ENCODE data around the gene OGDH.

GRCh38 chr7:44605896-44606885, at the start of gene OGDH:
Gene OGDH (plus strand): TSS chr7:44606627.
- PRO-cap: bidirectional peak, plus-strand start at chr7:44606627, minus-strand start at chr7:44606481; bidirectional peak, plus-strand start at chr7:44607052, minus-strand start at chr7:44606786

DNA sequence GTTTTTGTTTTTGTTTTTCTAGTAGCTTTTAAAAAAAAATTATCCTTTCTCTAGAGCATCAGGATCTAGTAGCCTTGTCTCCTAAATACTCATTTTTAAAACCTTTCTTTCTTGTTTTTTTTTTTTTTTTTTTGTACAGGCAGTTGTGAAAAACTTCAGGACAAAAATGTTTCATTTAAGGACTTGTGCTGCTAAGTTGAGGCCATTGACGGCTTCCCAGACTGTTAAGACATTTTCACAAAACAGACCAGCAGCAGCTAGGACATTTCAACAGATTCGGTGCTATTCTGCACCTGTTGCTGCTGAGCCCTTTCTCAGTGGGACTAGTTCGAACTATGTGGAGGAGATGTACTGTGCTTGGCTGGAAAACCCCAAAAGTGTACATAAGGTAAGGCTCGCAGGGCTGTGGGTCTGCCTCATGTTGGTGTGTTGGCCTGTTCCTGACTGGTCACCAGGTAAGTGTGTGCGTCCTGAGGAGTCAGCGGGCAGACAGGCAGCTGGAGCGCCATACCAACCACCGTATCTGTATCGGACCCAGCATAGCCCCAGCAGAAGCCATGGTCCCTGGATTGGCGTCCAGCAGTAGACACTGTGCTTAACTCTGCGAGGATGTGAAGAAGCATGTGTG, 17.9 kb downstream of the OGDH start:
- PRO-cap: no peak

DNA sequence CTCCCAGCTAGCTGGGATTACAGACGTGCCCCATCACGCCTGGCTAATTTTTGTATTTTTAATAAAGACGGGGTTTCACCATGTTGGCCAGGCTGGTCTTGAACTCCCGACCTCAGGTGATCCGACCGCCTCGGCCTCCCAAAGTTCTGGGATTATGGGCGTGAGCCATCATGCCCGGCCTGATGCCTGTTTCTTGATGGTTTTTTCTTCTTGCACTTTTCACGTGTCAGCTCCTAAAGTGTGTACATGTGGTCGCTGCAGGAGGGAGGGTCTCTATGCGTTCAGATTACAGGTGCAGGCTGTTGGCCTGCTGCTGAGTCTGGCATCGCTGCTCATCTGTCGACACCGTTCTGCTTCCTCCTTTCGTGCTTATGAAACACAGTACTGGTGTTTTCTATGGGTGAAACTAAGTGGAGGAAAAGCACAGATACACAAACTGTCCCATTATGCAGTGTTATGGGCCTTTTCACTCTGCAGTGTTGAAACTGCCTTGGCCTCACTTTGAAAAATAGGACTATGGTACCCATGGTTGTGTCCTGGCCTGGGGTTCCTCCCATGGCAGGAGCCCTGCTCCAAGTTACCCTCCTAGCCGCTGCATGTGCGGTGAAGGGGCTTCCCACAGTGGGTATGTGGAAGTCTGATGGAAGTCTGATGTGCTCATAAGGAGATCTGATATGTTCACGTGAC, 23.4 kb downstream of the OGDH start:
- PRO-cap: no peak

- PRO-cap: no peak
Measured at GRCh38 chr7:44634582-44634998, 28.2 kb downstream of the OGDH start.

DNA sequence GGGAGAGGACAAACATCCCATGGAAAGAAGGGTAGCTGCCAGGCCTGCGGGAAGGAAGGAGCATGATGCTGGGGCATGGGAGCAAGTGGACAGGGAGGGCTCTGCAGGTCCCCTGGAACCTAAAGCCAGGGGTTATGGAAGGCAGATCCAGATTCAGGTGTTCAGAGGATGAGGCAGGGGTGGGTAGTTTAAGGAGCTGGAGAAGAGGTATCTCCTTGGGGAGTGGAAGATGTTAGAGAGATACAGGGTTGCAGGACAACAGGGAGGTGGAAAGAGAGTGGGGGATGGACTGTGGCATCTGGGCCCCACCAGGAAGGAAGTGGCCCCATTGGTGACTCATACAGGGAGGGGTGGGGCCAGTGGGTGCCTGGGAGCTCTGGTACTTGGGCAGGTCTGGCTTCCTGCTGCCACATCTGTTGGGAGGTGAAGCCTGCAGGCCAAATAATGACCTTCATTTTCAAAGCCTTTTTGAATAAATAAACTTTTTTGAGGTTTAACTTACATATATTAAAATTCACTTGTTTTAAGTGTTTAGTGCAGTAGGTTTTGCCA, 32.7 kb downstream of the OGDH start:
- PRO-cap: no peak

DNA sequence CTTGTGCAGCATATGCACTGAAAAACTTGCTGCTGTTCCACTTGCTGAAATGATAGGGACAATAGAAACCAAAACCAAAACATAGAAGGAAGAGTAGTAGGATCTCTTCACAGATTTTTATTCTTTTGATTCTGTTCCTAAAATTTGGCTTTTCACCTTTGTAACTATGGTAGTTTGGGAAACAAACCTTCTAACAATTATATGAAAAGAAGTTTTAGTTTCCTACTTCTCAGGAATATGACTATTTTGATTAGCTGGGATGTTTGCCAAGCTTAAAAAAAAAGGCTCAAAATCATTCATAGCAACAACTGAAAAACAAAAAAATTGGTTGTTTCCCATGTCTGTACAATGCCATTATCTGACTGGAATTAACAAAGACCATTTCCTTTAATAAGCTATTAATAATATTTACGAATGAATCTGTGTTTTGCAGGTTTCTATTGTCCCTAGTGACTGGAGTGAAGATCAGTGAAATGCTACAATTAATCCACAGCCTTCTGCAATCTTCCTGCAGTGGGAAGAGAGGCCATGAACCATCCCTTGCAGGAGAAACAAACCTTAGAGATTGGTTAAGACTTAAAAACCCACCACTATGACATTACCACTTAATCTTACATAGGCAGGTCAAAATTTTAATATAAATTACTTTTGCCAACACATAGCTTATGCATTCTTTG, 4.2 kb downstream of the PURB start:
- PRO-cap: no peak

GRCh38 chr7:44891334-44891833, 6.1 kb upstream of the PURB start:
- PRO-cap: no peak

DNA sequence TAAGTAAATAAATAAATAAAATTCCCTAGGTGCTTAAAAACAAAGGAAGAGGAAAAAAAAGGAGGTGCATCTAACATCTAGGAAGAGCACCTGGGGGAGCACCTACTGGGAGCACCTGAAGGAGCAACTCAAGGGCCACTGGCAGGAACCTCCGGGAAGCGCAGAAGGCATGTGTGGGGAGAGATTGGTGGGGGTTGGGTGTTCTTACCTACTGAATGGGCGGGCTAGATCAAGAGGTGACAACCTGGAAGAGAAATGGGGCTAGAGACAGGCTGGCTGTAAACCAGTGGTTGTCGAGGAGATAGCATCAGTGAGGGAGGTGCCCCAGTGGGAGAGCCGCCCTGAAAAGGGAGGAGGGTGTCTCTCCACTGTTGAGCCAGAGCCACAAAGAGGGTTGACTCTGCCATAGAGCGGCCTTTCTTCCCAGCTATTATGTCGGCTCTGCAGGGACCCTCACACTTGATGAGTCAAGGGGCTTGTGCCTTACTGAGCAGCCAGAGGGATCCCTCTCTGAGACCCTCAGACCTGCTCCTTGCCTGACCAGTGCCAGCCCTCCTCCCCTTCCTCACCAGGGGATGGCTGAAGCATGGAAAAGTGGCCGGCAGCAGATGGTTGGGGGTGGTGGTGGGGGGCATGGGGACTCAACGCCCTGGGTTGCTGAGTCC, 36.3 kb upstream of the PURB start:
- PRO-cap: no peak

DNA sequence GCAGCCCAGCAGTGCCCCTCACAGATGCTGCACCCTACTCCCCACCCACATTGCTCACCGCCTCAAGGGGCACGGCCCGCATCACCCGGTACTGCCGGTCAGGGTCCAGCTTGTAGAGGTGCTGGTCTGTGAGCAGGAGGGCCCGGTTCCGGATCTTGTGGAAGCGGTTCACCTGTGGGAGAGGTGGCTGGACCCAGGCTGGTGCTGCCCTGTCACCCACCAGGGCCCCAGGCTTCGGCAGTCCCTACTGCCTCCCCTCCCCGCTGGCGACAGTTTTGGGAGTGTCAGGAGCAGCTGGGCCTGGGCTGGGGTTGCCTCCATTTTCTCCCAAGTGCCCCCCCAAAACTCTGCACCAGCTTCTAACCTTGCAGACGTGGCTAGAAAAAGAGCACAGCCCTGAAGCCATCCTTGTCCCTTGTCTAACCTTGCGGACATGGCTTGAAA, 14.8 kb downstream of the MYO1G start:
- PRO-cap: no peak

GRCh38 chr7:44971542-44972653, 6.9 kb downstream of the MYO1G start:
- PRO-cap: no peak

DNA sequence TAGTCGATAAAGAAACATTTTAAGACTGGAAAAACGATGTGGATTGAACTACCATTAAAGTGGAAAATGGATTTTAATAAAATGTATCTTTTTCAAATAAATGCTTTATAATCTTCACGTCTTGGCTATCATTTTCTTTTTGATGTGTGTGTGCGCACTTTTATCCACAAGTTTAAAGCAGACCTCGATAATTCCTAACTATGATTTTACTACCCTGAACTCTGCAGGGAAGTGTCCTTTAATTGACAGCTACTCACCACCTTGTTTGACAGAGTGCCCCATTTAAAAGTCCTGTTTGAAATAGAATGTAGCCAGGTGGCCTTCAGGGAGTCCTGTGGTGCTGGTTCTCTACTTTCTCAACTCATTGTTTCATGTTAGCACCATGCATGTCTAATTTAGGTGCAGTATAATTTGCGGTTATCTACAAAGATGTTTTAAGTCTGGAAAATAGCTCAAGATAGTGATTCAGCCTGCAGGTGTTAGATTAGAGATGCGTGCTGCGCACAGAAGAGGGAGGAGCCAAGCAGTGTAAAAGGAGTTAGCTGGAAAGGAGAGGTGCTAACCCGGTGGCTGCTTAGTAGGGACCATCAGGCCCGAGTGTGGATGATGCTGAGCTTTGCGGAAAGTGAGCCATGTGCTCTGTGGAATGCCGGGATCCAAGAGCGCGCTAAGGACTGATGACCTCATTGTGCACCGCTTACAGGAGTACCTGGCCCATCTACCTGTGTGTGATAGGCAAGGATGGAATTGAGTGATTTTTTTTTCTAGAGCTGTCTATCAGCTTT, 1.1 kb downstream of the CCM2 start:
- PRO-cap: no peak

DNA sequence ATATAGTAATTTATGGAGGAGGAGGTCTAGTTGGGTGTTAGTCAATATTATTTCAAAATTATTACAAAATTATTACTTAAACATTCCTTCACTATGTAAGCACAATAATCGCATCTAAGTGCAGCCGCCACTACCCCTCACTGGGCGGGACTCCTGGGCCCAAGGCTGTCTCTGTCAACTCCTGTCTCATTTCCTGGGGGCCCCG, 82.5 kb downstream of the RAMP3 start:
- PRO-cap: bidirectional peak, plus-strand start outside the sequence, minus-strand start at position 142 of the sequence

GRCh38 chr7:45687729-45688254, 113.6 kb downstream of the ADCY1 start:
- PRO-cap: no peak

GRCh38 chr7:45912845-45913861, 7.9 kb downstream of the IGFBP3 start:
- PRO-cap: no peak

- PRO-cap: no peak
Measured at GRCh38 chr7:45922841-45923250, 1.8 kb upstream of the IGFBP3 start.

GRCh38 chr7:46291535-46292143, 370.6 kb upstream of the IGFBP3 start:
- PRO-cap: no peak

DNA sequence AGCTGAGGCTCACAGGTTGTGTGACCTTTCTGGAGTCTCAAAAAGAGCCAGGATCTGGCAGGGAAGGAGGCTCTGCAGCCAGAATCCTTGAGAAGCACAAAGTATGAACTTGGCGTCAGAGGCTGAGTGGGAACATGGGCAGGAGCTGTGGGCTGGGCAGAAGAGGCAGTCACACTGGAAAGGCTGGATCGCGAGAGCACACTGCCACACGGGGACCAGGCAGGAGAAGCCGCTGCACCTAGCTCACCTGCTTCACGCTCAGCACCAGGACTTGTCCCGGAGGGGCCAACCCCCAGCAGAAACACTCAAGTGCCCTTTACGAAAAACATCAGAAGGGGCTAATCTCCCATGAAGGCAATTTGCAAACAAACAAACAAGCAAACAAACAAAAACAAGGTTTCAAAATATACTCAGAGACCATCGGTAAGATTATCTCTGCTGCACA, 534.9 kb downstream of the TNS3 start:
- PRO-cap: no peak

- PRO-cap: no peak
Measured at GRCh38 chr7:47227682-47228442, 354.0 kb downstream of the TNS3 start.

DNA sequence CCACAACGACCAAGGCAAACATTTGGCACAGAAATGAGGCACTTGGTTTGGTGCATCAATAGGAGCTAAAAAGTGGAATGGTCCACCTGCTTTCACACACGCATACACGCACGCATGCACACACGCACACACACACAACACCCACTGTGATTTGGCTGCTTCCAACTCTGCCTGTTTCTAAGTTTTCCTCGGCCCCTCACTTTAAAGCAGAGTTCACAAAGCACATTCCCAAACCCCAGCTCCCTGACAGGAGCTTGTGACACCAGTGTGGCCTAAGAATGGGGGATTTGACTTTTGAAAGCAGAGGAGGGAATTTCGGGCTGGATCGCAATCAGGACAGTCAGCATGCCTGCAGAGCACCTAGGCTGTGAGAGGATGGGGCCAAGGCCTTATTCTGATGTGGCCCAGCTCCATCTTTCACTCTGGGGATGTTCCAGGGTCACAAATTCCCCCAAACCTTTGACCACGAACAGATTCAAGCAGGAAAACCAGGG, 305.7 kb downstream of the TNS3 start:
- PRO-cap: no peak

- PRO-cap: bidirectional peak, plus-strand start at chr7:47315607, minus-strand start at chr7:47315423
Measured at GRCh38 chr7:47315315-47315903, 266.5 kb downstream of the TNS3 start.